Parotid gland (tissue), 1 donor: ENCODE measurements around a stretch of chr5.

DNA sequence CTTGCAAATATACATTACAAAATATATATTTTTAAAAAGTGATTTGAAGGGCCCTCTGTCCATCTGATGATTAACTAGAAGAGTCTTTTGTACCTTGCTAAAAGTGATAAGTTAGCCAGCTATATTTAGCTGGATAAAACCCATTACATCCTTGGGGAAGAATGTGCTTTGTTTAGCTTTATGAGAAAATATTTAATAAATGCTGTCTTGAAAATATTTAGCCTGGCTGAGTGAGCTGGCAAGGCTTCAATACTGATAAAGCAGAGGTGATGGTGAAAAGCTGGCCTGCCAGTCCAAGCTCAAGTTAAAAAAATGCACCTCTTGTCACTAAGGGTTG is 48.4 kb downstream of the PIK3R1 start:
- PRO-cap: no peak

GRCh38 chr5:68284925-68285758 is 69.6 kb downstream of the PIK3R1 start:
- PRO-cap: no peak

DNA sequence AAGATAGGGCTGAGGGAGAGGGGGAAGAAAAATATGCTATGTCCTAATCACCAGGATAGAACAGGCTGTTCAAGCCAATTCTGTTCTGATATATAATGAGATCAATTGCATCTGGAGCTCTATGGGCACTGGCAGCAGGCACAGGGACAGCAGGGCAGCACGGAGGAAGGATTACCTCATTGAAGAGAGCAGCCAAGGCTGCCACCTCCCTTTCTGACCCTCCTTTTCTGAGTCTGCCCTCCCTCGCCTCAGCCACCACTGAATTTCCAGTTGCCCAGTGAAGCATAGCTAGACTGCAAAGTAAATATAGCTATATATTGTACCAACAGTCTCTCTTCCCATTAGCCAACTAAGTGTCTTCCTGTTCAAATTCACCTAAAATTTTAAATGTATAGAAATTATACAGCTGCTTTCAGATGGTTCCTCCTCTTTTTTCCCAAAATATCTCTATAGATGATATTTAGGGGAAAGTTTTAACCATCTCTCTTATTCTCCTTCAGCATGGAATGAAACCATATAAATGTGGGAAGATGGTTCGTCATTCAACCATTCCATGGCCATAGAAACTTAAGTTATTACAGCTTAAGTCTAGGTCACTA is 378.0 kb downstream of the PIK3R1 start:
- PRO-cap: no peak

DNA sequence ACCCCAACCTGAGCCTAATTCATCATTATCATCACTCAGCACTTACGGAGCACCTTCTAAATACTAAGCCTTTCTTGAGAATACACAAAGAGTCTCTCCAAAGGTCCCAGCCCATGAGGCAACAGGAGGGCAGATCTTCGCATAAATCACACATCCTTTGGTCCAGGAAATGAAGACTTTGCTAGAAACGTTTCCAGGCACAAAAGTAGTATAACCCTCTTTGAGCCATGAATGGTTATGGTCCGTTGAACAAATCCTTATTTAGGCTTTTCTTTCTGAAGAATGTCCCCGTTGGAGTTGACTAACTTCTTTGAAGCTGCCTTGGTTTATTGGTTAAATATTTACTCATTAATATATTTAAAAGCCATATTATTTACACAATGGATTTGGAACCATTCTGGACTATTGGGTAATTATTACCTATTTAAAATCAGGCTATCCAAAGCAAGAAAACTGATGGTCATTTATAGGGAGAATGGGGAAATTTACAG is 347.7 kb upstream of the SLC30A5 start:
- PRO-cap: no peak

GRCh38 chr5:69413889-69414475 is 934 bp upstream of the MARVELD2 start:
- PRO-cap: no peak

DNA sequence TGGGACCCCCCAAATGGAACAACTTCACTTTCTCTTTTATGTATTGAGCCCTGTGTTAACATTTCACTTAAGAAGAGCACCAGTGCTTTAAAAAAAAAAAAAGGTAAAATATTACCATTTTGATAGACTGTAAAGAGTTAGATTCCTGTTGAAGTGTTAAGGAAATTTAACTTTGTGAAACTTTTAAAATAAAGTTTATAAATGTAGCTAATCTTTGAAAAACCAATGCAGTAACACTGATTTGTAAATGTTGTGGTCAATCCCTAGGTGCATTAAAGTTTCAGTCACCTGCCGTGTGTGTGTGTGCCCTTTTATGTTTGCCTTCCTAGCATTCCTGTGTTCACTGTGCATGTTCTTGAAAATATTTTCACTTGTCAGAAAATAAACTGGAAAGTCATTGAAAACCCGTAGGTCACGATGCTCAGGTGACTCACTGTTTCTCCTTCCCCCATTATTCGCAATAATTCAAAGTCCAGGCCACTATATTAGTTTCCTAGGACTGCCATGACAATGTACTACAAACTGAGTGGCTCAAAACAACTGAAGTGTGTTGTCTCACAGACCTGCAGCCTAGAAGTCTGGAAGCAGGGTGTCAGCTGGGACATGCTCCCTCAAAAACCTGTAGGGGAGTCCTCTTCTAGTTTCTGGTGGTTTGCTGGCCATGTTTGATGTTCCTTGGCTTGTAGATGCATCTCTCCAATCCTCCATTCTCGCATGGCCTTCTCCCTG is 29.2 kb downstream of the MARVELD2 start:
- PRO-cap: no peak

- PRO-cap: unidirectional peak, plus-strand start at chr5:70401133
Measured at GRCh38 chr5:70400910-70401846, 351.7 kb downstream of the SMN2 start.

DNA sequence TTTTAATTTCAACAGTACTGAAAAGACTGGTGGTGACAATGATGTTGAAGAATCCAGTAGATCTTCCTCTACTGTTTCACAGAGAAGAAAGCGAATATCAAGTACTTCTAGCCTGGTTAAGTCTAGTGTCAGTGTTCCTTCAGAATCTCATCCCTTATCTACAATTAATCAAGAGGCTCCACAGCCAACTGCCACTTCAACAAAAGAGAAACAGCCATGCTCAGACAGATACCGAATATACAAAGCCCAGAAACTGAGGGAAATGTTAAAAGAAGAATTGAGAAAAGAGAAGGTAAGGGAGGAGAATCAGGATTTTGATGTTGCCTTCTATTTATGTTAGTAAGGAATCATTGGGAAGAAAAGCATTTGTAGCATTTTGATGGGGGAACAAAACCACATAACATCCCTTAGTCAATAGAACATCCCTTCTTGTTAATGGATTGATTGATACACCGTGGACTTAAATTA is 3.1 kb downstream of the BDP1 start:
- PRO-cap: no peak

DNA sequence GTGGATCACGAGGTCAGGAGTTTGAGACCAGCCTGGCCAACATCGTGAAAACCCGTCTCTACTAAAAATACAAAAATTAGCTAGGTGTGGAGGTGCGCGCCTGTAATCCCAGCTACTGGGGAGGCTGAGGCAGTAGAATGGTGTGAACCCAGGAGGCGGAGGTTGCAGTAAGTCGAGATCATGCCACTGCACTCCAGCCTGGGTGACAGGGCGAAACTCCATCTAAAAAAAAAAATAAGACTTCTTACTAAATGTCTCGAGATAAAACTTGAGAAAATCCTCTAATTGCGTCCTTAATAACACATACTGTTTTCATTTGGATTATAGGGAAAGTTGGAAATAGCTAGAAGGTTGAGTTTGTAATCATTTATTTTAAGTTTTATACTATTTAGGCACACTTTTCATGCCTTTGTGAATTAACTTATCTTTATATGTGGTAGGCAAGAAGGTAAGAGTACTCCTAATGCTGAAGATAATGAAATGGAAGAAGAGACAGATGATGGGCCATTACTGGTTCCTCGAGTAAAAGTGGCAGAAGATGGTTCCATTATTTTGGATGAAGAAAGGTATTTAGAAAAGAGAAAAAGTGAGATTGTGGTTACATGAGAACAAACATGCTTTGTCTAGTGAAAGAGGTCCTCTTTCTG is 10.3 kb downstream of the BDP1 start:
- PRO-cap: no peak

DNA sequence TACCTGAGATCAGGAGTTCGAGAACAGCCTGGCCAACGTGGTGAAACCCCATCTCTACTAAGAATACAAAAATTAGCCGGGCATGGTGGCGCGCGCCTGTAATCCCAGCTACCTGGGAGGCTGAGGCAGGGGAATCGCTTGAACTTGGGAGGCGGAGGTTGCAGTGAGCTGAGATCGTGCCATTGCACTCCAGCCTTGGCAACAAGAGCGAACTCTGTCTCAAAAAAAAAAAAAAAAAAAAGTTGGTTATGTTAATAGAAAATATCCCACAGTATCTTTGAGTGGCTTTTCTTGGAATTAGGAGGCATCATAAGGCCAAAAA is 869 bp downstream of the MCCC2 start:
- PRO-cap: no peak

DNA sequence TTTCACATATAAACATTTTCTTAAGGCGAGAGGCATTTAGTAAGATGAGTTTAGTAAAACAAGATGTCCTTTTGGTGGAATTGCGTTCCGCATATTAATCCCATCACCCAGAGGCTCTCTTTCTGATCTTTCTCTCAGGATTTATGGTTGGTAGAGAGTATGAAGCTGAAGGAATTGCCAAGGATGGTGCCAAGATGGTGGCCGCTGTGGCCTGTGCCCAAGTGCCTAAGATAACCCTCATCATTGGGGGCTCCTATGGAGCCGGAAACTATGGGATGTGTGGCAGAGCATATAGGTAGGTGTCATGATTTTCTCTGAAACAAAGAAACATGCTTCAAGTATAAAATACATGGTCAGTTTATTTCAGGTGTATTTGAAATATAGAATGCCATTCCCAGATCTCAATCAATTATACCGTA is 61.8 kb downstream of the MCCC2 start:
- PRO-cap: no peak

DNA sequence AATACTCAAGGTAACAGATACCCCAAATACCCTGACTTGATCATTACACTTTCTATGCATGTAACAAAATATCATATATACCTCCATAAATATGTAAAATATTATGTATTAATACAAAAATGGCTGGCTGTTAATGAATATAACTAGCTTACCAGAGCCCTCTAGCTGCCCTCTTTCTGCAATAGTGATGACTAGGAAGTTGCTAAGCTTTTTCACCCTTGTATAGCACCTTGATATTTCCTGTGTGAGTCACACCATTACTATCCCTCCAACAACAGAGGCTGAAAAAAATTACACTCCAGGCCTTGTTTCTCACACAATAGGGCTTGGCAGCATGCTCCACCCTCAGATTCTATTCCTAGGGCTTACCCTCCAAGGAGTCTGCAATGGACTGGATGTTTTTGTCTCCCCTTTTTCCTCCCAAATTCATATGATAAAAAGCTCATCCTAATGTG is 184.8 kb upstream of the MAP1B start:
- PRO-cap: no peak

DNA sequence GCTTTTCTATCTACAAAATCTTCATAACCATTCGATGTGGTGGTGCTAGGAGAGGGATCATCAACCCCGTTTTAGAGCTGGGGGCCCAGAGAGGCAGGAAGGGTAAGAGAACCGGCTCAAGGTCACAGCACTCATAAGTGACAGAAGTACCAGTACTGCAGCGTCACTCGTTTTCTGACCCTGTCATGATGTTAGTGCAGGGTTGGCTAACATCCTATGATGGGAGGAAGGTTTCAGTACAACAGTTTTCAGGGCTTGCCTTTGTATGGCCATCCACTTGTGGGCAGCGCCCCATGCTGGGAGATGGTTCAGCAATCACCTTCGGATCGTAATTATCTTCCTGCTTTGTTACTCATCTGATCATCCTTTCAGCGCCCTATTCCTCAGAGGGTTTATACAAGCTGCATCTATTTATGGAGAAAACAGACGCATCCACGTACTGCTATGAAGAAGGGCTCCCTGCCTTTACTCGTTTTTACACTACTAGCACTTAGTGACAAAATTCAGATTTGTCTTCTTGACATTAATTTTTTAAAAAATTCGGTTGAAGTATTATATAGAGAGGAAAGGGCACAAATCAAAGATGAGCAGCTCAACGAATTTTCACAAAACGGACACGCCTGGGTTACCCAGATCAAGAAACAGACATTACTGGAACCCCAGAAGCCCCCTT is 2.4 kb downstream of the MAP1B start:
- PRO-cap: no peak

DNA sequence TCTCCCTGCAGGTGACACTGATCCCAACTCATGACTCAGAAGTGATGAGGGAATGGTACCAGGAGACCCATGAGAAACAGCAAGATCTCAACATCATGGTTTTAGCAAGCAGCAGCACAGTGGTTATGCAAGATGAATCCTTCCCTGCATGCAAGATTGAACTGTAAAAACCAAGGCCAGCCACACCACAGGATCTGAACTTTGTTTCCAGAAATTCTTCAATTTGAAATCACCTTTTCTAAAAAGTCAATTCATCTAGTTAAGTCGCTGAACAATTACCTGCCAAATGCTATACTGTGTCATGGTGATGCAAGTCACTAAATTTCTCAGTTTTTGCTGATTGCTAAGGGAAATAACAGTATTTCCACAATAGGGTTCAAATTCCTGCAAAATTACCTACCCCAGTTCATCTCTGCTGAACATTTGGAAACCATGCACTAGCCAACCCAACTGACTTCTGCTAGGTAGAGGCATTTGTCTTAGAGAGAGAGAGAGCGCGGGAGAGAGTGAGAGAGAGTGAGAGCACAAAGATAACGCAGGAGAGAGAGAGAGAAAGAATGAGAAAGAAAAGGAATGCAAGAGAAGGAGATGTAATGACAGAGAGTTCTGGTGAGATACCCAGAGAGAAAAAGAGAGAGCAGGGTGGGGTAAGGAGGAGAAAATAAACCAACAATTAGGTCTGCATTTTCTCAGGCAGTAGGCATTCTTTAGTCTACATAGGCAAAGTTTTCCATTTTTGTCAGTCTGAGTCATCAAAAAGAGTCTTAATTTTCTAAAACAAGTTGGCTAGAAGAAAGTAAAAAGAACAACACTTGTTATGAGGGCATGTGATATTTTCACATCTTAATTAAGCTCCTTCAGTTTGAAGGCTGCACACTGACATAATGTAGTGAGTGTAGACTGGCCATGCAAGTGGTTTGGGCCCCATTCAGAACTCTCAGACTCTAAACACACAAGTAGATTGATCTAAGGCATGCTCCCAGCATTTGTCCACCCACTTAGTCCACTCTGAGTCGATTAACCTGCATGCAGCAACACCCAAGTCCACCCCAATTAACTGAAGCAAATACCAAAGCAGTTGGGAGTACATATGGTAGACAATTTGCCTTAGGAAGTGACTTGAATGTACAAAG is 98.2 kb downstream of the MAP1B start:
- PRO-cap: no peak

DNA sequence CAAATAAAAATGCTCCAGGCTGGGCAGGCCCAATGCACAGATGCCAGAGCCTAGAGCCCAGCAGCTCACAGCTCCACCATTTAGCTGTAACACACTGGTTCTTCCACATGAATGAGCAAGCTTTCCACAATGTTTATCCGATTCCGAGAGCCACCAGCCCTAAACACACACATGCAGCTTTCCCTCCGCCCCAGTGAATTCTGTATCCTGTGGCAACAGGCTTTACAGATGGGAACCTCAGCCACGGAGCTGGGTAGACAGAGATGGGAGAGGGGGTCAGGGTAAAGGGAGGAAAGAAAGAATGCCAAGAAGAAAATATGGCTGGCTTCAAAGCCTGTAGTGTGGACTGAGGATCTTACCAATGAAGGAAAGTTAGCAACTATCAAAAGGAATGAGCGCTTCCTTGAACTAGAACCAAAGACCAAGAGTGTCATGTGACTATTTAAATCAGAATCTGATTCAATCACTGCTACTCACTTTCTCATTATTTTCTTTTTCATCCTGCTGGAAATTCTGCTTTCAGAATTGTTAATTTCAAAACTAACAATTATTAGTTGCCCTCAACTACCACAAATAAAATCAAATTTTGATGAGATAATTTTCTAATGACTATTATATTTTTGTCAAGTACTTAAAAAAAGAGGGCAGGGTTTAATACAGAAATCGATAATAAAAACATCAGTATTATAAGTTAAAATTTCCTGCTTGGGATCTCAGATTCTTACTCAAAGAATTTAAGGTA is 77.0 kb downstream of the MRPS27 start:
- PRO-cap: no peak

DNA sequence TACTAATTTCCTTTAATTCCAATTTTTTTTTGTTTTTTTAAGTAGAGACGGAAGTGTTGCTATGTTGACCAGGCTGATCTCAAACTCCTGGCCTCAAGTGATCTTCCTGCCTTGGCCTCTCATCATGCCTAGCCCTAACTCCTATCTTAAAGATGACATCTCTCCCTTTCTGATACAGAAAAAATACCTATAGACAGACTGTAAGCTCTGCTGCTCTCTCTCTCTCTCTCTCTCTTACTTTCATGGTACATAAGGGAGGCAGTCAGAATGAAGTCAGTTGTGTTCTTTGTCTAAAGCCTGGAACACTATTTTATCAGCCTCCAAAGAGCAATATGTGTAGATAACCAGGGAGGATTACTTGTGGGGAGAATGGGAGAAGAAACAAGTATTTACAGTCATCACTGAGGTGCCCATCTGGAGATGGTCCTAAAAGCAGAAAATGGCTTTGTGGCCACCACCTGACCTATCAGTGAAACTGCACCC is 75.3 kb downstream of the MRPS27 start:
- PRO-cap: no peak

- PRO-cap: no peak
Measured at GRCh38 chr5:72305075-72305506, 14.9 kb downstream of the MRPS27 start.

DNA sequence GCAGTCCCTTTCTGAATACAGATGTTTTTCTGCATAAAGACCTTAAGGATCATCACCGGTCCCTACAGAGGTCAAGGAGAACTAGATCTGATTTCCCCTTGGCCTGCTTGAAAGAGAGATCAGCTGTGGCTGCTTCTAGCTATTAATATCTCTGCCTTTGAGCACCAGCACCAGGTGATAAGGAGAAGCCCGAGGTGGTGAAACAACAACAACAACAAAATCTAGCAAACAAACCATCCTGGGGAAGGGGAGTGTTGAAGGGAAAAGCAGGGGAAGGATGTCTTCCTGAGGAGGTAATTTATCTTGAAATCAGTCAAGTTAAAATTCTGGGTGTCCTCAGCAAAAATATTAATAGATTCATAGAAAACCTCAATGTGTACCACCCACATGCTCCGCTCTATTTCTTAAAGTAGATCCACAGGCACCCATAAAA is 42.1 kb downstream of the ZNF366 start:
- PRO-cap: no peak

DNA sequence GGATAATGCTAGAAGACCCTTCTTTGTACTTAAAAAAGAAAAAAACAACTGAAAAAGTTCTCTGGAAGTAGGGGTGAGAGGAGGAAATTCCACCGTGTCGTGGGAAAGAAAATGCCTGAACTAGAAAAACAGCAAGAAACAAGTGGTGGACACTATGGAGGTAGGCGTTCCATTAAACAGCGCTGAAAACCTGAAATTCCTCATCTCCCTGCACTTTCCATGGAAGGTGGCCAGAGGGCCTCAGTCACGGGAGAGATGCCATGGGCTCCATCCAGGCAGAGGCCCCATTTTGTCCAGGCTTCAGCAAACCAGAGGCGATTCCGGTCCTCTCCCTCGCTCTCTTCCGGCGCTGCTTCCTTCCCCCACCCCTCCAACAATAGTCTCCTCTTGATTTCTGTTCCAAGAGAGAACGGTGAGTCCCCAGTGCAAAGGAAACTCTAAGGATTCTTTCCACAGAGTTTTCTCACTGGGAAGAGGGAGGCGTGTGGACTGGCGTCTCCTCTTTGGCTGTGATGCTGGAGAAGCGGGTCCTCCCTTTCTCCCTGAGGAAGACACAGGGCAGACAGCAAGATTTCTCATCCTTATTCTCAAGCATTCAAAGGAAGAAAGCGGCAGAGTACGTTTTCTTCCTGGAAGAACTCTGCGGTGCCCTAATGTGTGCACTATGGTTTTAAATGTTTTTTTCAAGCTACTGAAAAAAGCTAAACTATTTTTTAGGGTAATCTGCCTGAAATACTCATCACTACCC is 7.4 kb downstream of the ZNF366 start:
- PRO-cap: unidirectional peak, plus-strand start at position 466 of the sequence

DNA sequence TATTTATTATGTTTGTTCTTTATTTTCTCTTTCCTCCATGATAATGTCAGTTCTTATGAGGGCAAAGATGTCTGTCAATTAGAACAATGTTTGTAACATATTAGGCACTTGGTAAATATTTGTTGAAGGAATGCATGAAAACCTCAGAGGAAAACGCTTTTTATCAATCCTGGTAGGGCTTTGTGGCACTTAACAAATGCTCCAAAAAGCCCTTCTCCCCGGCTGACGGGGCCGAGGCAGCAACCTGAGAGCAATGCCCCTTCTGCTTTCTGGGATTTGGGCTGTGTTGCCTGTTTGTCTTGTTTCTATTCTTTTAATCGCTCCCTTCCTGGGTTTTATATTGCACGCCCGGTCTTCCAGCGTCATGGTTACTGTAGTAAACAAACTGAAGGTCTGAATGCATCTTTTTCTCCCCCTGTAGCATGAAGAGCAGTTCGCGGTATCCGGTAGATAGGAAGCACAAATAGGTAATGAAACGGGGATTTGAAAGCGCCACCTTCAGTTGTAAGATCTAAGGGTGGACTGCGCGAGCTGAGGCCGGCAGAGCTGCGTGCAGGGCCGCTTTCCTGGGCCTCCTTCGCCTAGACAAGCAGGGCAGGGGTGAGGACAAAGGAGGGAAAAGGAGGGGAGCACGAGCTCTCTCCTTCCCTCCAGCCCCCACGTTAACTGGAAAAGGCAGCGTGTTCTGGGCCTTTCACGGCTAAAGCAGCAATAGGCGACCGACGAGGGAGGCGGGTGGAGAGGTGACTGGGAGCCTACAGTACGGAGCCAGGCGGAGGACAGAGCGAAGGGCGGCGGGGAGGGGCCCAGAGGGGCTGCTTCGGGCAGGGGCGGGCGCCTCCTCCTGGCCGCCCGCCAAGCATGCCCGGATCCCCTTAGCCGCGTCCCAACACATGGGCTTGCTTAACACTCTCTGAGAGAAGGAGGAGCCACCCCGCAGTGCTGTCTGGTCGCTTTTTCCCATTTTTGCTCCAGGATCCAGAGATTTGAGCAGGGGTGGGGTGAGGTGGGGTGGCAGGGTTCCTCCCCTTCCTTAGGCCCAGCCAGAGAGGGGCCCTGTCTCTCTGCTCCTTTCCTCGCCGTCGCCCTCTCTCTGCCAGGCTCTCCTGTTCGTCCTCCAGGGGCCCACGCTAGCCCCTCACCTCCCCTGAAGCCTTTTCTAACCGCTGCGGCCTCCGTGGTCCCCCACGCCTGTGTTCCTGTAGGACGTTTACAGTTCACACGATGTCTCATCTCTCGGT is 49.4 kb upstream of the ZNF366 start:
- PRO-cap: unidirectional peak, plus-strand start at position 501 of the sequence